ENCODE results near the genes NIPBL and EGFLAM.

DNA sequence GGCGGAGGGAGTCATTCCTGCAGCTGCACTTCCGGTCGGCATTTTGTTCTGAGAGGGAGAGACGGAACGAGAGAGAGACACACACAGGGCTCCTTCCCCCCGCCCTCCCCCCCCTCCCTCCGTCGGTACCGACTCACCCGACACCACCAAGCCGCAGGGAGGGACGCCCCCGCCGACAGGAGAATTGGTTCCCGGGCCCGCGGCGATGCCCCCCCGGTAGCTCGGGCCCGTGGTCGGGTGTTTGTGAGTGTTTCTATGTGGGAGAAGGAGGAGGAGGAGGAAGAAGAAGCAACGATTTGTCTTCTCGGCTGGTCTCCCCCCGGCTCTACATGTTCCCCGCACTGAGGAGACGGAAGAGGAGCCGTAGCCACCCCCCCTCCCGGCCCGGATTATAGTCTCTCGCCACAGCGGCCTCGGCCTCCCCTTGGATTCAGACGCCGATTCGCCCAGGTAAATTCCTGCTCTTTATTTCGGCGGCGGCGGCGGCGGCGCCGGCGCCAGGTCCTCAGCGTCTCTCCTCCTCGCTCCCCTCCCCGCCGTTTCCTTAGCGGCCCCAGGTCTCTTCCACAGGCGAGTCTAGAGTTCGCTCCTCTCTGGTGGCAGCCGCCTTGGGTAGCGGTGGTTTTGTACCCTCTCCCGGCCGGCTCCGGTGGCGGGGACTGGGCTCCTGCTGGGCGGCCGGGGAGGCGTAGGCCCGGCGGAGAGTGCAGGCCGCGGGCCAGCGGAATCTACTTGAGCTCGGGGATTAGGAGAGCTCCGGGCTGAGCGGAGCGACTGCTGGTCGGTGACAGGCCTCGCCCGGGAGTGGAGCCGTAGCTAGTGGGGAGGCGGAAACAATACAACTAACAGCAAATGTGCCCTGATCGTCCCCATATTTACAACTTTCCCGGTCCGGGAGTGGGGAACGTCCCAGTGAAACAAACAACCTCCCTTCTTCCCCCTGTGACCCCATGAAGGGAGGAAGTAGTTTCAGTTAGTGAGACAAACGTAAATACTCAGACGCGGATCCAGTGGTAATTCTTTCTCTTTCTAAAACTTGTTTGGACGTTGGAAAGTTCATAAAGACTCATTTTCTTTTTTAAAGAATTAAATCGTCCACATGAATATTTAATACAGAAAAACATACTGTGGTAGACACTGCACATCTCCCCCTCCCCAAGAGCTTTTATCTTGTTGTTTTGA lies at the start of gene NIPBL:
TSS of gene NIPBL (plus strand) at position 41 of the 1,182 bp plus-strand sequence.
- RRBS, result 2% methylated on average over 42 of the region's 84 CpGs

GRCh38 chr5:37249930-37250297 lies 738 bp upstream of the CPLANE1 start:
- RRBS, result no CpG with 5 or more reads among the region's 6 CpGs

GRCh38 chr5:37620266-37620941 lies 219.4 kb downstream of the GDNF start:
- RRBS, result no CpG with 5 or more reads among the region's 5 CpGs

GRCh38 chr5:38258278-38259428 lies at the start of gene EGFLAM:
TSS of gene EGFLAM (plus strand) at chr5:38258559.
- RRBS, result 3% methylated on average over 32 of the region's 83 CpGs

GRCh38 chr5:38534991-38535808 lies 21.2 kb downstream of the LIFR start:
- RRBS, result no CpG with 5 or more reads among the region's 6 CpGs

- RRBS, result no CpG with 5 or more reads among the region's 2 CpGs
Observed at GRCh38 chr5:38548329-38548861, 8.1 kb downstream of the LIFR start.

- RRBS, result no CpG with 5 or more reads among the region's 1 CpG
Observed at GRCh38 chr5:38825533-38825839, 20.3 kb upstream of the OSMR start.

GRCh38 chr5:38846606-38847211 lies 897 bp downstream of the OSMR start:
- RRBS, result no CpG with 5 or more reads among the region's 18 CpGs

GRCh38 chr5:38956577-38957330 lies 110.9 kb downstream of the OSMR start:
- RRBS, result no CpG with 5 or more reads among the region's 3 CpGs

GRCh38 chr5:39059165-39059977 lies 14.8 kb downstream of the RICTOR start:
- RRBS, result no CpG with 5 or more reads among the region's 3 CpGs

GRCh38 chr5:39073282-39074233 lies 641 bp downstream of the RICTOR start:
- RRBS, result 4% methylated on average over 21 of the region's 73 CpGs

- RRBS, result no CpG with 5 or more reads among the region's 6 CpGs
Observed at GRCh38 chr5:39076838-39077710, 2.9 kb upstream of the RICTOR start.

- RRBS, result no CpG with 5 or more reads among the region's 5 CpGs
Observed at GRCh38 chr5:39200723-39201228, 18.6 kb downstream of the FYB1 start.

- RRBS, result no CpG with 5 or more reads among the region's 2 CpGs
Observed at GRCh38 chr5:39274307-39274641, 54.9 kb upstream of the FYB1 start.

DNA sequence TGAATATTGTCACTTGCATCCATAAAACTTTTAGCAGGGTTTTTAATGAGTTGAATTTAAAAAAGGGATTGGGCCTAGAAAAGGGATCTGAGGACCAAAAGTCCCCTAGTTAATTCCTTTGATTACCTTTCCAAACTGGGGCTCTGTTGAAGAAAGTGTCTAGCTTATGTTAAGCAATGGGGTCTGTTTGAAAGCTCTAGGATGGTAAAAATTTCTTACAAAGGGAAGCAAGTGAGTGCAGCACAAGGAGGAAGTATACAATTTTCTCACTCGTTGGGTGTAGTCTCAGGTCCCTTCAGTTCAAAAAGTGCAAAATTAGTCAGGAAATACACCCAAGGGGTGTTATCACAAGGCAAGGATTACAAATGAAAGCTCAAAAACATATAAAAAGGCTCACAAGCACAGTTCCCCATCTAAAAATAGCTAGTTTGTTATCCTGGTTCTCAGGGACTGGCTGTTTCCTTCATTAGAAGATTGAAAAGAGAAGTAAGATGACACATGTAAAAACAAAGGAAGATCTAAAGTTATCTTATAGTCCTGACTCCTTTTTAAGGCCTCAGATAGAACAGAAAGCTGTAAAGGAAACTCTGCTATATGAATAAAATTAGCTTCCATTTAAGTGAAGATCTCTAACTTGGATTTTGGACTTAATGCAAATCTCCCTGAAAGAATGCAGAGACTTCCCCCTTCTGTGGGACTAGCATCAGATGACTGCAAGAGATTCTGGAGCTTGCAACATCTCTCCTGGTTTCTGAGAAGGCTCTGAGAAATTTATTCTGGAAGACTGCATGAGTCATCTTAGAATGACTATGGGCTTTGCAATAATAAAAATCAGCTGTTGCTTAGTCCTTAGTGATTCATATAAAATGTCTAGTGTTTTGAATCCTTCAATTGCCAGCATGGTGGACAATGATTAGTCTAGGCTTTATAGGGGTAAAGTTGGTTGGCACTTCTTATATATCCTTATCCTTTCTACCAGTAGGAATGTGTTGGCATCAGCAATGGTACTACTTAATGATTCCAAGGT lies 25.5 kb downstream of the DAB2 start:
- RRBS, result no CpG with 5 or more reads among the region's 1 CpG

- RRBS, result no CpG with 5 or more reads among the region's 10 CpGs
Observed at GRCh38 chr5:39423016-39424174, 1.4 kb downstream of the DAB2 start.

GRCh38 chr5:39448521-39448950 lies 23.8 kb upstream of the DAB2 start:
- RRBS, result no CpG with 5 or more reads among the region's 11 CpGs

- RRBS, result no CpG with 5 or more reads among the region's 7 CpGs
Observed at GRCh38 chr5:39757472-39757799, 332.7 kb upstream of the DAB2 start.

- RRBS, result no CpG with 5 or more reads among the region's 4 CpGs
Observed at GRCh38 chr5:40378327-40378973, 301.3 kb upstream of the PTGER4 start.

GRCh38 chr5:40409340-40409933 lies 270.3 kb upstream of the PTGER4 start:
- RRBS, result no CpG with 5 or more reads among the region's 4 CpGs

All from epidermal melanocyte (primary cell).